NCI-H460 (cell line): ENCODE measurements around a stretch of chr11.

DNA sequence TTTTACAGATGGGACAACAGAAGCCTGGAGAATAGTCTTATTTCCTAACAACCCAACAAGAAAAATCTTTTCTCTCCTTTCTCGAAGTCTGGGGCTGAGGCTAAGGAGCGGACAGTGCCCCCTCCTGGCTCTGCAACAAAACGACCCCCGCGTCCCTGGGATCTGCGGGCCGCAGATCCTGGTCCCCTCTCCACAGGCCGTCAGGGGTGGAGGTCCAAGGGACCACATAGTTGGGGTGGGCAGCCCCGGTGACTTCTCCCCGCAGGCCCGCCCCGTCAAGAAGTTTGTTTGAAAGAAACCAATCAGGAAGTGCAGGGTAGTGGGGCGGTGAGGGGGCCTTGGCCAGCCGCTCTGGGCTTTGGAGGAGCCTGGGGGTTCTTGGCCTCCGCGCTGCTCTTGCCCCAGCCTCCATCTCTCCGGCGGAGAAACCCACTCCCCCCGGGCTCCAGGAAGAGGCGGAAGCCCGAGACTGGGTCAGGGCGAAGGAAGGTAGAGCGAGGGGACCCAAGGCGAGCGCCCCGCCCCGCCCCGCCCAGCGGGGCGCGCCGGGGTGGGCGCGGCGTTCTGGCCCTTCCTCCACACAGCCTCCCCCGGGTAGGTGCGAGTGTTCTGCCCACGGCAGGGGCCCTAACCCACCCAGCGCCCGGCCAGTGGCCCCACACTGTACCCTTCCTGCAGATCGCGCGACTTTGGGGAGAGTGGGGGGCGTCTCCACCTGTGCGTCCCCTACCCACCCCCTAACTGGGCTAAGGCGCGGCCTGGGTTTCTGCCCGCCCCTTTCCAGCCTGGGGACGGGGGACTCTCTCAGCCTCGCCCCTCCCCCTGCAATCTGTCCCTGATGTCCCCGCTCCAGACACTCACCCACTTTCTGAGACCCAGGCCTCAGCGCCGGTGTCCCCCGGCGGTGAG, 1.3 kb downstream of the TP53I11 start:
RAMPAGE:
- cytosol, long total RNA: no peak
- long total RNA: no peak
- nucleus, long total RNA: no peak

RAMPAGE:
- cytosol, long total RNA: no peak
- long total RNA: no peak
- nucleus, long total RNA: no peak
These were observed 26.1 kb upstream of the TP53I11 start for GRCh38 chr11:44976697-44977297.

RAMPAGE:
- cytosol, long total RNA: no peak
- long total RNA: no peak
- nucleus, long total RNA: no peak
These were observed 97.7 kb upstream of the PRDM11 start for GRCh38 chr11:45048637-45049182.

RAMPAGE:
- cytosol, long total RNA: no peak
- long total RNA: no peak
- nucleus, long total RNA: no peak
These were observed 57.0 kb upstream of the PRDM11 start for GRCh38 chr11:45089477-45089872.

DNA sequence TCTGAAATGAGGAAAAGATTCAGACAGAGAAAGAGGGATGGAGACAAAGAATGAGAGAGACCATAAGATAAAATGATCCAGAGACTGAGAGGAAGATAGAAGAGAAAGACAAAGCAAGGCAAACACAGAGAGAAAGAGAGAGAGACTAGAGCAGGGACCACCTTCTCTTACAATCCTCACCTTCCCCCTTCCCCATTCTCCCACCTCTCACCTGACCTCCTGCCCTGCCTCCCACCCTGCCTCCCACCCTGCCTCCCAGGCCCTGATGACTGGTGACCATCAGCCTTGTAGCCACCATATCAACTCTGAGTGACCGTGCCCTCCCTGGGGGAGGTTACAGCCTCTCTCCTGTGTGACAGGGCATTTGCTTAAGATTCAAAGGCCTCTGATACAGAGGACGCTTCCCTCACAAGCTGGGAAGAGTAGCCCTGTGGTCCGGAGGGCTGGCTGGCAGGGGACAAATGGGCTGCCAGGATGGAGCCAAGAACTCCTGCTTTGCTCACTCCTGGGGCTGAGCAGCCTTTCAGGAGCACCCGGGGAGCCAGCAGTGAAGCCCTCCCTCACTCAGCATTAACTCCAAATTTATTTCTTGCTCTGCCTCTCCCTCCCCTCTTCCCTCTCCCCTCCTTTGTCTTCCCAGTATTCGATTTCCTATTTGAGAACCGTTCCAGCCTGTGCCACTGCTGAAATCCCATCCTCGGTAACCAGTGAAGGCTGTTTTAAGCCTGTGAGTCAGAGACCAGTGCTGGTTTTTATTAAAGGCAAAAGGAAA, 125.2 kb upstream of the SYT13 start:
RAMPAGE:
- cytosol, long total RNA: no peak
- long total RNA: no peak
- nucleus, long total RNA: no peak

DNA sequence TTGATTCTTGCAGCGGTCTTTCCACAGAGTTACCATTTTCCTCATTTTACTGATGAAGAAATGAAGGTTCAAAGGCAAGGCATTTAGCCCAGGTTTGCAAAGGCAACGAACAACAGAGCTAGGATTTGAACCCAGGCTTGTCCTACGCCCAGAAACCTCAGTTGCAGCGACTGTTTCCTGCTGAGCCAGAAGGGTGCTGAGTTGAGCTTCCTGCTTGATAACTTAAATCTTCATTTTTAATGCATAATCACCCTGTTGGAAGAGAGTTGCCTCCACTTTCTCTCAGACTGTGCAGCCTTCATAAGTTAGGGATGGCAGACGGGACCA, 148.1 kb upstream of the SYT13 start:
RAMPAGE:
- cytosol, long total RNA: no peak
- long total RNA: no peak
- nucleus, long total RNA: no peak

GRCh38 chr11:45658275-45659185, 6.9 kb downstream of the CHST1 start:
RAMPAGE:
- cytosol, long total RNA: no peak
- long total RNA: no peak
- nucleus, long total RNA: no peak

GRCh38 chr11:45745031-45745782, 59.7 kb upstream of the SLC35C1 start:
RAMPAGE:
- cytosol, long total RNA: no peak
- long total RNA: no peak
- nucleus, long total RNA: no peak

GRCh38 chr11:45823366-45824396, 18.7 kb downstream of the SLC35C1 start:
RAMPAGE:
- cytosol, long total RNA: no peak
- long total RNA: no peak
- nucleus, long total RNA: no peak

DNA sequence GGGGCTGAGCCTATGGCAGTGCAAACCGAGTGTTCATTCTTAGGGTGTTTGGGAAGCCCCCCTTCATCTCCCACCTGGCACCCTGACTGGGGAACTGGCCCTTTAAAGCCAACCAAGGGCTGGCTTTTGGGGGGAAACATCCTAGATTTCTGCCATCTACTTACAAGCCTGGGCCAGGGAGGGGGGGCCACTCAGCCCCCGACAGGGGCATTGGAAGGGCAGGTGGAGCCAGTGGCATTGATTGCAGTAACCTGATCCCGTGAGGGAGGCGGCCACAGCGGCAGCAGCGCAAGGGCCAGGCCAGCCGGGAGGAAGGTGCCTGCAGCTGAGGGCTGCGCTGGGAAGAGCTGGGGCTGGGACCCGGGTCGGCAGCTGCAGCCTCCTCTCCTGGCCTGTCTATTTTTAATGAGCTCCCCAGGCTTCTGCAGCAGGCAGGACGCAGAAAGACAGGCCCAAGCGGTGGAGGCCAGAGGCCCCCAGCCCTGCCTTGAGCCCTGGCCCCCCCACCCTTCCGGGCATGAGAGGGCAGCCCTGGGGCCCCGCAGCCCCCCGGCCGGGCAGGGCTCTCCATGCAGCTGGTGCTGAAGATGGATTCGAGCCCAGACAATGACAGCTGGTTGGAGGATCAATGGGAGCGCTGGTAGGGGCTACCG, 10.6 kb downstream of the FREY1 start:
RAMPAGE:
- cytosol, long total RNA: no peak
- long total RNA: no peak
- nucleus, long total RNA: no peak

RAMPAGE:
- cytosol, long total RNA: no peak
- long total RNA: no peak
- nucleus, long total RNA: no peak
These were observed 5.3 kb downstream of the FREY1 start for GRCh38 chr11:45901699-45902157.

GRCh38 chr11:45902334-45902752, 4.7 kb downstream of the FREY1 start:
RAMPAGE:
- cytosol, long total RNA: no peak
- long total RNA: no peak
- nucleus, long total RNA: no peak

DNA sequence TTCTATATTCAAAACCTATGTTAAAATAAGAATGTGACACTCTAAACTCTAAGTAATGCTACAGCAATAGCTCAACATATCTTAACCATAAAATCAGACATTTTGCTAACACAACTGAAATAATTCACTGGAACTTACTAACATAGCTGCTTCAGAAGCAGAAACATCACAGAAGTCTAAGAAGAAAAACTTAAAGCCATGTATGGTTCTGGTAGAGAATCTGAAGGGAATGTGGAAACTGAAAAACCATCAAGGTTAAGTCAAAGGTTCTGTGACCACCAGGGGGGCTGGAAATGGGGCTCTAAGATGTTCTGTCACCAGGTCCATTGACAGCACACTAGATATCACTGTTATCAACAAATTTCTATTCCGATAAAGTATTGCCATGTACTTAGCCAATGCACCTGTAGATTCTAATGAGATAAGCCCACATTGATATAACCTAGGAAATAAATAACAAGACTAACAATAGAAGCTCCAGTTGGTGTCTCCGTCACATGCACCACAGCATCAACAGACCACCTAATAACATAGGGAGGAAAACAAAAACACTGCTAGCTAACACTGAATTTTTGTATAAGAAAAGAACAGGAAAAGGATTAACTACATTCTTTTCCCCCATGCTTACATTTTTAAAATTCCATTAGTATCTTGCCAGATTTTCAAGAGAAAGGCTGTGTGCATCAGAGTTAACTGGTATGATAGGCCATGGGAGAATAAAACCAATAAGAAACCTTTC, 78.7 kb downstream of the LARGE2 start:
RAMPAGE:
- cytosol, long total RNA: no peak
- long total RNA: no peak
- nucleus, long total RNA: no peak

DNA sequence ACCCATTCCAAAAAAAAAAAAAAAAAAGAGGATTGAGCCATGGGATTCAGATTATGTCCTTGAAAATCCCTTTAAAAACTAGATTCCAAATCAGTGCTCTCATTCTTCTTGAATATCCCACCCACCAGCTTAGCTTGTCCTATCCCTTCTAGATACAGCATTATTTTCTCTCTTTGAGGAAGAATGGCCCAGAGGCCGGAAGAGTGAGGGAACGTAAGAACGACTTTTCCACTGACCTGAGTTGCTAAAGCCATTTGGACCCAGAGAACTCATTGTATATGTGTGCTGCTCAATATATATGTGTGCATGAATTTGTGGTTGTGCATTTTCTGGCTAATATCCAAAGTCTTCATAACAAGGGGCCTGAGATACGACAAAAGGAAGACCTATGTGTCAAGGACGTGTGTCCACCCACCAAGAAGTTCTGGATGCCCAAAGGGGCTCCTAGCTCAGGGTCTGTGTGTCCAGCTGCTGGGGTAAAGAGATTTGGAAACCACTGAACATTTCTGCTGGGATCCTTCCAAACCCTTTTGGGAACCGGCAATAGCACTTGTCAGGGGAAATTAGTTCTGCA, 34.9 kb upstream of the CREB3L1 start:
RAMPAGE:
- cytosol, long total RNA: no peak
- long total RNA: no peak
- nucleus, long total RNA: no peak

DNA sequence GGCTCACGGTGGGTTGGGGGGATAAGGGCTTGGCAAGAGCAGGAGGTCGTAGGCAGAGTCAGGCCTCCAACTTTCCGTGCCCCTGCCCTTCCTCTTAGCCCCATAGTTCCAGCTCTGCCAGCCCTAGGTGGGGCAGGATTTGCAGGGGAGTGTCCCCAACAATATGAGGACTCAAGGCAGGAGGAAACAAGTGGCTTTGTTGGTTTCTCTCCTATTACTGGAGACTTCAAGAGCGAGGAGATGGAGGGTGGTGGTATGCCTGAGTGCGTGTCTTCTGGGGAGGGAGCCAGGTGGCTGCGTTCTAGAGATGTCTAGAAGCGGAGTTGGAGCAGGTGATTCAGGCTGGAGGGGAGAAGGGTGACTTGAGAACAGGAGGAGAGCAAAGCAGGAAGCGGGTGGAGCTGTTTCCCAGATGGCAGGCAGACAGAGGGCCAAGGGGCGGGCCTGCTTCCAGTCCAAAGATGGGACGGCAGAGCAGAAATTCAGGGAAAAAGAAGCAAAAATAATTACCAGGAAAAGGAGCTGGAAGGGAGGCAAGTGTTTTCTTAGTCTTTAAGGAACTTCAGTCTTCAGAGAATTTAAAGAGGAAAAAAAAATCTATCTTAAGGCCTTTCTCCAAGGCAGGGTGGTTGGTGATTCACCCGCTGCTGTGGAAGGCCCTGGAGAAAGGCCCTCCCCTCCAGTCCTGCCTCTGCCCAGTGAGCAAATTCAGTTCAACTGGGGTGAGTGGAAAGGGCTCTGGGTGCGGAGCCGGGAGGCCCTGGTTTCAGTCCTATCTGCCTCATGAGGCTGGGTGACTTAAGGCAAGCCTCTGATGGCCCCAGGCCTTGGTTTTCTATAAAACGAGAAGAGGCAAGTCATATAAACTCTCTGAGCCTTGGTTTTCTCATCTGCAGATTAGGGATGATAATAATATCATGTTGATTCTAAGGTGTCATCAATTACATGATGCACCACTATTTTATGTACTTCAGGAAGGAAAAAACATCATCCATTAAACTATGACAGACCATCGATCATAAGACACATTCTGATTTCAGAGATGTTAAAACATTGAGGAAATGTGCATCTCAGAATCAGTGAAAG, 4.6 kb upstream of the CREB3L1 start:
RAMPAGE:
- cytosol, long total RNA: no peak
- long total RNA: no peak
- nucleus, long total RNA: no peak

GRCh38 chr11:46277802-46278199, 339 bp downstream of the CREB3L1 start:
RAMPAGE:
- cytosol, long total RNA: no peak
- long total RNA: no peak
- nucleus, long total RNA: no peak

DNA sequence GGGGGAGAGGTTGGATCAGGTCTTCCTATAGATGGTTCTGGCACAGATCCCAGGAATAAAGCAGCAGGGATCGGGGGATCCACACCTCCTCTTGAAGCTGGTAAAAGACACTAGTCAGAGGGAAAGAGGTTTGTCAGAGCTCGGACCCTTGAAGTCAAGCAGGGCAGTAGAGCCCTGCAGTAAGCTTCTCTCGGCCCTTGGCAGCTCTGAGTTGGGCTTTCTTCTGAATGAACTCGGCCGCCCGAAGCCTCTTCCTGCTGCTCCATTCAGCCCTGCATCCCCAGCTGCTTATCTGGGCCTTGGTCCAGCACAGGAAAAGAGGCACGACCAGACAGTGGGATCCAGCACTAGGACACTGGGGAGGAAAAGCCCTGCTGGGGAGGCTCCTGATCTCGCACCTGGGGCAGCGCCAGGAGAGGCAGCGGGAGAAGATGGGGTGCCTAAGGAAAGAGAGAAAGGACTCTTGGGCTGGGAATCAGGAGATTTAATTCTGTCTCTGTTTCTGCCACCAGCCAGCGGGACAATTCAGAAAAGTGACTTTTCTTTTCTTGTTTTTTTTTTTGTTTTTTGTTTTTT, 2.2 kb downstream of the CREB3L1 start:
RAMPAGE:
- cytosol, long total RNA: no peak
- long total RNA: no peak
- nucleus, long total RNA: no peak

DNA sequence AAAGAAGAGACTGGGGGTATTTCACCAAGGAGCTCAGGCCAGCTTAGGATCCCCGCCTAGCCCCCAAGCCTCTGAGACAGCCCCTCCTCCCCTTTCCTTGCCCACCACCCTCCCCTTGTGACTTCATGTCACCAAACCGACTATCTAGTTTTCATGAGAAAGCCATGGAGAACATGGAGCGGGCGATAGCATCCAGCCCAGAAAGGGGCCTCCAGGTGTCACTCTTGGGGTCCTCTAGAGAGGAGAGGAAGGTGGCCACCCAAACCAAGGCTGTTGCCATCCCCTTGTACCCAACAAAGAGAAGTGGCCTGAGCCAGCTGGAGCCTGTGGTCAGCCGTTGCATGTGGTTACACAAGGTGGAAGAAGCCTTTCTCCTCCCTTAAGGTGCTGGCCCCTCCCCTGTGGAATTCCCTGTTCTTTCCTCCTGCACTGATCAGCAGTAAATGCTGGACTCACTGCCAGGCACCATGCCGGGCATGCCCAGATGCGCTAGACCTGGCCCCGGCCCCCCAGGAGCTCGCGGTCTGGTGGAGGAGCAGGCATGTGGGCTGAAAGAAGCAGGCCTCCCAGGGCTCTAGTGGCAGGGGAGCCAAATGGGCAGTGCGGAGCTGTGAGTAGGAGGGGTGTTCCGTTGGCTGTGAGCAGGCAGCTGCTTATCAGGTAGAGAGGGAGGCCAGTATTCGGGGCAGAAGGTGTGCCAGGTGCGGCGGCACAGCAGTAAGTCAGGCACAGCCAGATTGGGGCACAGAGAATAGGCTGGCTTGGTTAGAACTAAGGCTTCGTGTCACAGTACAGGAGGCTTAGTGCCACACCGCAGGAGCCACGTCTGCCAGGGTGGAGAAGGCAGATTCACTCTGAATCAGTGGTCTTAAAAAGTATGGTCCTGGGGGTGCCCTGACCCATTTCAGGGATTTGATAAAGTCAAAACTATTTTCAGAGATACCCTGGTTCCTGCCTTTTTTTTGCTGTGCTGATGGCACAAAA, 10.2 kb downstream of the DGKZ start:
RAMPAGE:
- cytosol, long total RNA: no peak
- long total RNA: no peak
- nucleus, long total RNA: no peak

DNA sequence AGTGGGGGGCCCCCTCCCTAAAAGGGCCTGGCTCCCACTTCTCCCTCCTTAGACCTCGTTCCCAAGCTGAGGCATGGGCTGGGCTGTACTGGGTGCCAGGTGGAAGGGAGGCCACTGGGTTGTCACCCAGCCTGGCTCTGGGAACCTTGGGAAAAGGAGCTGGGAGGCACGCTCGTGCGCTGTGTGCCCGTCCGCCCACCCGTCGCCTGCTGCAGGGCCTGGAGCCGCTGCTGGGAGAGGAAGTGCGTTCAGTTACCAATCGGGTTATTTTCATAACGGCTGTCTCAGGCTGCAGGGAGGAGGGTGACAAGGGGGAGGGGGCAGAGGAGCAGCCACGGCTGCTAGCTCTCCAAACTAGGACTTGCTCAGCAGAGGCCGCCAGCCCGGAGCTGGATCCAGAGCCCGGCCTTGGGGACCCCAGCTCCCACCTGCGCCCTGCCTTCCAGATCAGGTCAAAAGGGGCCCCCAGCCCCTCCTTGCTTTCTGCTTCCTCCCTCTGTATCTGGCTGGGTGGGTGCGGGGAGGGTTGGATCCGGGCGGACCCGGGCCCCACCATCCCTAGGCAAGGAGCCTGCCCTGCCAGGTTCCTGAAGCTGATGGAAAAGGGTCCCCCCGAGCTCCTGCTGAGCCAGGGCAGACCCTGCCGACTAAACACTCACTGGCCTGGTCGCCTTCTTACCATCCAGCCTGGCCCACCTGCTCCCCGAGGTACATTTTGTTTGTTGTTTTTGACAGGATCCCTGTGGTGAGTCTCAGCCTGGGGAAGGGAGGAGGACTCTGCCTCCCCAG, 14.2 kb downstream of the DGKZ start:
RAMPAGE:
- cytosol, long total RNA: no peak
- long total RNA: no peak
- nucleus, long total RNA: no peak

DNA sequence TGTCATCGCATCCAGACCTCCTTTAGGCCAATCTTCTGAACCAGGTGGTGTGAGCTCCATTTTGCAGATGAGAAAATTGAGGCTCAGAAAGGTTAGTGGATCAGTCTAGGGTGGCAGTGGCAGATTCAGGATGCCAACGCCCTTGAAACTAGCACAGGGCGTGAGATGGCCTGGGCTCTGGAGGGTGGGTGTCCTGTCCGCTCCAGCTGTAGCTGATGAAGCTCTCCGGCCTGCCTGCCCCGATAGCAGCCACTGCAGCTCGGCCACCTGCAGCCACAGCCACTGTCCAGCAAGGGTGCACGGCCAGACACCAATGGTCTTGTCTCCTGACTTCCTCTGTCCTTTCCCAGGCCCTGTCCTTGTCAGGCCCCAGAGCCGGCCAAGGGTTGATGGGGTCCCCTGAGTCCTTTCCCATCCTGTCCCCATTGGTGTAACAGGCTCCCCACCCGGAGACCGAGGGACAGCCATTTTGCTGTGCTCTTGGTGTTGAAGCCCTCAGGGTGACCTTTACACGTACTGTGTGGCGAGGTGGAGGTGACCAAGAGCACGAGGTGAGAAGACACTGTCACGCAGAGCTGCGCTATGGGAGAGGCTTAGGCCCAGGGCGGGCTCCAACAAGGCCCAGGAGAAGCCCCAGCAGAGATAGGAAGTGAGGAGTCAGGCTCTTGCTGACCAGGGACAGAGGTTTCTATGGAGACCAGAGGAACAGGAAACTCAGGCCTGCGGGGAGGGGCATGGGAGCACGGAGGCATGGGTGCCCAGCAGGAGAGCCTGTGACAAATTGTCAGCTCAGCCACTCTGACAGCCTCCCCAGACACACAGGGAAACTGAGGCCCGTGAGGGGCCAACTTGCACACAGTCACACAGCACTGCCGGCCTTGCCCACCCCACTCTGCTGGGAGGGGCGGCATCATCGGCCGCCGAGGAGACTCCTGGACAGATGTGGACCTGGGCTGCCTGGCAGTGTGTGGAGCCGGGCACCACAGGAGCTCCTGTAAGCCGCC, 15.6 kb downstream of the DGKZ start:
RAMPAGE:
- cytosol, long total RNA: no peak
- long total RNA: no peak
- nucleus, long total RNA: no peak